Mucosa of descending colon (tissue), 1 donor: Measurements from ENCODE around the genes STPG3 and MRPL41.

GRCh38 chr9:137167102-137167829, 2.6 kb downstream of the LRRC26 start:
- PRO-cap = no peak

DNA sequence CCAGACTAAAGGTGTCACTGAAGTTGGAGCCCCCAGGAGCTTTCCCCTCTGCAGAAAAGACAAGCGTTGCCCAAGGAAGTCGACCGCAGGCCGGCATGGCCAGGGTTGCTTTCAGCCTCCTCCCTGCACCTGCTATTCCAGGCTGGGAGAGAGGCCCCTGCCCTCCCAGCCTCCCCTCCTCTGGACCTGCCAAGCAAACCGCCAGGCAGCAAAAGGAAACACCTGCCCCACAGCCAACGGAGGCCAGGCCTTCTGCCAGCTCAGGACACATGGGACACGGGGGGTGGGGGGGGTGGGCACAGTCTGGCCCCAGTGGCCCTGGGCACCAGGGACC, 918 bp upstream of the TMEM210 start:
- PRO-cap = no peak

DNA sequence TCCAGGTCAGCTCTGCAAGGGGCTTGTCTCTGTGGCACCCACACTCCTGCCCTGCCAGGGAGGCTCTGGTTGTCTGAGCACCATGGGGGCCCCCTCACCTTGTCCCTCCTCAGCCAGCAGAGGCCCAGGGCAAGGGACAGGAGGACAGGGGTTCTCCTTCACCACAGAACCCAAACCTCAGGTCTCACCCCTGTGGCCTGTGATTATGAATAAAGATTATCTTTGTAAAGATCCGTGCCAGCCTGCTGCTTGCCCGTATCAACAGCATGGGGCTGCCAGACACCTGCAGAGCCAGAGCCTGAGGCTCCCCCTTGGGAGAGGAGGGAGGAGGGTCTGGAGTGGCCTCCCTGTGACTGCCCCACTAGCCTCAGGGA, 1.6 kb downstream of the SSNA1 start:
- PRO-cap = no peak

- PRO-cap = bidirectional peak, plus-strand start at chr9:137223725, minus-strand start at chr9:137223372
Measured at GRCh38 chr9:137223243-137224351, 1.4 kb upstream of the CYSRT1 start.

- PRO-cap = unidirectional peak, minus-strand start at chr9:137232661
Measured at GRCh38 chr9:137232401-137232994, 1.8 kb downstream of the SLC34A3 start.

- PRO-cap = no peak
Measured at GRCh38 chr9:137243877-137244714, 3.0 kb downstream of the TUBB4B start.

GRCh38 chr9:137250931-137251583, at the start of gene STPG3:
Gene STPG3, plus strand, starts transcription at chr9:137251286.
- PRO-cap = no peak

- PRO-cap = no peak
Measured at GRCh38 chr9:137254481-137255031, 571 bp upstream of the NELFB start.

DNA sequence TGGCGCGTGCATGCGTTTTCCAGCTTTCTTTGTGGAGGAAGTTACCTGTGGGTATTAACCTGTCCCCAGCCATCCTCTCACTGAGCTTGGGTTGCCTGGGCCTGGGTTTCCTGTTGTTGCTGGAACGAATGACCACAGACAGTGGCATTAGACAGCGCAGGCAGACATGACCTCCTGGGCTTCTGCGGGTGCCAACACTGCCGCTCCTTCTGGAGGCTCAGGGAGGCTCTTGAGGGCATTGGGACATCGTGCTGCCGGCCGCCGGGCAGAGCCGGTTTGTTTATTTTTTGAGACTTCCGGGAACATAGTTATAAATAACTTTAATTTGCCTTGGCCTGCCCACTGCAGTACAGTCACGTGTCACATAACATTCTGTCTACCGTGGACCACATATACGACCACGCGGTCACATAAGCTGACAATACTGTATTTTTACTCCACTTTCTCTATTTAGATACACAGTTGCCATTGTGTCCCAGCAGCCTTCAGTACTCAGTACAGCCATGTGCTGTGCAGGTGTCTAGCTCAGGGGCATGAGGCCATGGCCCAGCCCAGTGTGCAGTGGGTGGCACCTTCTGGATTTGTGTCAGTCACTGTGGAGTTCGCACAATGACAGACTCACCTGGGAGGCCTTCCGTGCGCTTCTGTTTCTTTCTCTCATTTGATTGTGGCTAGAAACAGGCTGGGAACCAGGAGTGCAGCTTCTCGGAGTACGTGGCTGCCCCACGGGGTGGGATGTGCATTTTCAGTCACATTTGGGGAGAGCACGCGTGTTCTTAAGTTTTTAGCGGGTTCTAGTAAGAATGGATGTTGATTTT, 8.2 kb upstream of the TOR4A start:
- PRO-cap = unidirectional peak, minus-strand start at position 199 of the sequence; bidirectional peak, plus-strand start at position 612 of the sequence, minus-strand start at position 278 of the sequence

- PRO-cap = no peak
Measured at GRCh38 chr9:137321033-137321336, 18.9 kb upstream of the NRARP start.

- PRO-cap = bidirectional peak, plus-strand start at chr9:137387565, minus-strand start at chr9:137387468
Measured at GRCh38 chr9:137387060-137387663, 35.8 kb downstream of the EXD3 start.

DNA sequence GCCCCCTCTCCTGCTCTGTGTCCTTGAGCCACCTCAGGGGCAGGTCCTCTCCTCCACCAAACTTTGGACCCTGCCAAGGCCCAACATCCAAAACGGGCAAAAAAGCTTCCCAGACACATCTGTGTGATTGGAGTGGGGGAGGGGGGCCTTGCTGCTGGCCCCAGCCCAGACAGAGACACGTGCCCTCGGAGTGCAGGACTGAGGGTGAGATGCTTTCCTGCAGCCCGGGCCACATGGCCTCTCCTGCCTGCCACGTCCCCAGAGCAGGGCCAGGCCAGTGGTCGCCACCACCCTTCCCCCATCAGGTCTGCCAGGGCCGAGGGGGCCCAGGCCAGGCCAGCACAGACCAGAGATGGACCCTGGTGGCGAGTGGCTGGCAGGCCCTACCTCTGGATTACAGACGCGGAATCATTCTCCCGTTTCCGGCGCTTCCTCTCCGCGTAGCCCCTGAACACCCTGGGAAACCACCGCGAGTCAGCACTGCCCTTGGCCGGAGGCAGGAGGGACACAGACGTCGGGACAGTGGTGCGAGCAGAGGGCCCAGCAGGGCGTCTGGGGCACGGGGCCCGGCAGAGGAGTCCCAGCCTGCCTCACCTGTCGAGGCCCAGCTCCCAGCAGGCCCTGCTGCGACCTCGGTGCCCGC, 4.2 kb downstream of the NSMF start:
- PRO-cap = no peak

GRCh38 chr9:137455902-137456962, 2.9 kb downstream of the NSMF start:
- PRO-cap = no peak

- PRO-cap = no peak
Measured at GRCh38 chr9:137463313-137463695, 4.2 kb upstream of the NSMF start.

GRCh38 chr9:137497837-137498435, 38.8 kb upstream of the NSMF start:
- PRO-cap = no peak

DNA sequence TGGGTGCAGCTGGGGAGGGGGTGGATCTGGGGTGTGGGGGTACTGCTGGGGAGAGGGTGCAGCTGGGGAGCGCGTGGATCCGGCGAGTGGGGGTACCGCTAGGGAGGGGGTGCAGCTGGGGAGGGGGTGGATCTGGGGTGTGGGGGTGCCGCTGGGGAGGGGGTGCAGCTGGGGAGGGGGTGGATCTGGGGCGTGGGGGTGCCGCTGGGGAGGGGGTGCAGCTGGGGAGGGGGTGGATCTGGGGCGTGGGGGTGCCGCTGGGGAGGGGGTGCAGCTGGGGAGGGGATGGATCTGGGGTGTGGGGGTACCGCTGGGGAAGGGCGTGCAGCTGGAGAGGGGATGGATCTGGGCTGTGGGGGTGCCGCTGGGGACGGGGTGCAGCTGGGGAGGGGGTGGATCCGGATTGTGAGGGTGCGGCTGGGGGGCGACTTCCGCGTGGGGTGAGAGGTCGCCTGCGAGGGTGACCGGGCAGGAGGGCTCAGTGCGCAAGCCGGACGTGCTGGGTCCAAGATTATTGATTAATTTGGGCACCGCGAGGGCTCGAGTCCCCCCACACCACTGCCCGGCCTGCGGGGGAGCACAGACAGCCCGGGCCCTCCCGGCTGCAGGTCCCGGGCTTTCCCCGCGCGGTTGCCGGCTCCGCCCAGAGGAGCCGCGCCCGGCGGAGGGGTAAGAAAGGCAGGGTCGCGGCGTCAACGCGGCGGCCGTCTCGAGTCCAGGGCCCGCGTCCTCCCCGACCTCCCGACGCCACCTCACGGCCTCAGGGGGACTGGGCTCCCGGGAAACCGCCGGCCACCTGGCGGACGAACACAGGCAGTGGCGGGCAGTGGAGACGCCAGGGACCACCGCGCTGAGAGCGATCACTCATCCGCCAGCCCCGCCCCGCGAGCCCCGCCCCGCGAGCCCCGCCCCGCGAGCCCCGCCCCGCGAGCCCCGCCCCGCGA, 630 bp upstream of the MRPL41 start:
- PRO-cap = unidirectional peak, plus-strand start at position 444 of the sequence

- PRO-cap = bidirectional peak, plus-strand start at chr9:137551913, minus-strand start at chr9:137551776
Measured at GRCh38 chr9:137551721-137552396, at the start of gene MRPL41. Gene MRPL41, plus strand, starts transcription at chr9:137551879.

GRCh38 chr9:137605013-137605599, 380 bp upstream of the ARRDC1 start:
- PRO-cap = bidirectional peak, plus-strand start at chr9:137605736, minus-strand start at chr9:137605176

GRCh38 chr9:137606890-137607616, 1.6 kb downstream of the ARRDC1 start:
- PRO-cap = no peak

GRCh38 chr9:137679320-137679634, 60.5 kb downstream of the EHMT1 start:
- PRO-cap = no peak